Lower leg skin (tissue), 2 donors: ENCODE measurements around the gene C16orf74.

- PRO-cap = unidirectional peak, plus-strand start at chr16:85573792
- RAMPAGE, long total RNA, 2 experiments = no peak in any of the 2 experiments
These were observed 39.6 kb upstream of the GSE1 start for GRCh38 chr16:85573528-85573877.

- PRO-cap = no peak
- RAMPAGE, long total RNA, 2 experiments = no peak in any of the 2 experiments
These were observed 26.9 kb upstream of the GSE1 start for GRCh38 chr16:85585988-85586760.

DNA sequence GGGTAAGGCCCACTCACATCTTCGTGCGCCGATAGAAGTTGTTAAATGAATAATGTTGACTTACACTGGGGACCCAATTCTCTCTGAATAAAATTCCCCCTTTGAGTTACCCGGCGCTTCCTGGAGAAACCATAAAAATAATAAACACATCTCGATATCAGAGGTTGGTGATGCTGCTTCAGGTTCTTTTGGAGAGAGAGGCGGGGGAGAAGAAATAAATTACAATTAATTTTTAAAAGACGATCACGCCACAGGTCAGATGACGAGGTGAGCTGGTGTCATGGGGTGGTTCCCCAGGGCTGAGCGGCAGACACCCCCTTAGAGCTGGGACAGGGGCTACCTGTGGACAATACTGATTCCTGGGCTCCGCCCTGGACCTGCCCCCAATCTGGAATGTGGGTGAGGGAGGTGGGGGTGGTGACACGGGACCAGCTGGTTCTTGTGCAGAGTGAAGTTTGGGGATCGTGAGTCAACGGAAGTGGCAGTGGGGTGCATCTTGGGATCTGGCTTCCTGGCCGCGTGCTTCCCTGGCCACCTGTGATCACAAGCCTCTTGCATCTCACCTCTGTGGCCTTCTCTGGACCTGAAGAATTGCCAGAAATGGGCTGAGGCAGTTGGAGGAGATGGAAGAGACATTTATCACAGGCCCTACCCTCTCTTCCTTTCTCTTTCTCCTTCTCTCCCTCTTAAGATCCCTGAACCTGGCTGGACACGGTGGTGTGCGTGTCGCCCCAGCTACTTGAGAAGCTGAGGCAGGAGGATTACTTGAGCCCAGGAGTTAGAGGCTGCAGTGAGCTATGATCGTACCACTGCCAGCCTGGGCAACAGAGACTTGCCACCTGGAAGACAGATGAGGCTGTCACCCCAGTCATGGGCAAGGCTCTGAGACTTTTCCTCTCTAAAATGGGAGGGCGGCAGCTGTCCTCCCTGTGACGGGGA is 13.8 kb upstream of the GSE1 start:
- PRO-cap = no peak
- RAMPAGE, long total RNA, 2 experiments = no peak in any of the 2 experiments

GRCh38 chr16:85602966-85603308 is 10.2 kb upstream of the GSE1 start:
- PRO-cap = no peak
- RAMPAGE, long total RNA, 2 experiments = no peak in any of the 2 experiments

DNA sequence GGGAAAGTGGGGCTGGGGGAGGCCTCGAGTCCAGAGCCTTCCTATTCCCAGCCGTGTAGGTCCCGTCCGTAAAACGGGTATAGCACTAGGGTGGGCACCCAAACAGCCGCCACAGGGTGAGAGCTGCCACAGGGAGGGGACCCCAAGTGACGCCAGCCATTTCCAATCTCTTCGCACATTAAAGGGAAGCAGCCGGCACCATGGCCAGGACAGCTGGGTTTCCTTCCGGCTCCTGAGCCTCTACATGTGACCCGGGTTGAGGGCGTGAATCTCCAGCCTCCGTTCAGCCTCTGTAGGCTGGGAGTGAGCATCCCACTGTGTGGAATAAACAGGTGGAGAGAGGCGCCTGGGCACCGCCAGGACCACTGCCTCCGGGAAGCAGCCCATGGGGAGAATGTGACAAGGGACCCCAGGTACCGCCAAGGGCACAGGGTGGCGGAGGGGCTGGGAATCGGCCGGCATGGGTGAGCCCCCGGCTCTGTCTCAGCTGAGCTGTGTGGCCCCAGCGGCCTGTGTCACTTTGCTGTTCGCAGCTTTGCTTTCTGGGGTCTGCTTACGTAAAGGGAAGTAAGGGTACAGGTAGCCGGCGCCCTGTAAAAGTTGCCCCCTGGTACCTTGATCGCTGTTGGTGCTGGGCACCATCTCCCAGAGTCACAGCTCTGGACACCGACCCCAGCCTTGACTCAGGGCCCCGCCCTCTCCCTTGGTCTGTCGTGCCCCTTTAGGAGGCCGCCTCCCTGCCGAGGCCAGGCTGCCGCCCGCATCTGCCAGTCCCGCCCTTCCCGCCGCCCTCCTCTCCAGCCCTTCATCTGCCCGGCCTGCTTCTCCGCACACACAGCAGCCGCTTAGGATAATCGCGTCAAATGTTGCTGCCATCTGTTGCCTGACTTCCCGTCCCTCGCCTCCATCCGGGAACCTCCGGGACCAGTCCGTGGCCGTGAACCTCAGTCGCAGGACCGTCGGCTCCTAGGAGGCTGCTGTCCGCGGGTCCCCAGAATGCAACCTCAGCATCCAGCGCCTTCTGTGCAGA is 11.6 kb downstream of the GSE1 start:
- PRO-cap = no peak
- RAMPAGE, long total RNA, 2 experiments = no peak in any of the 2 experiments

- PRO-cap = no peak
- RAMPAGE, long total RNA, 2 experiments = no peak in any of the 2 experiments
These were observed 24.8 kb downstream of the GSE1 start for GRCh38 chr16:85637694-85638450.

DNA sequence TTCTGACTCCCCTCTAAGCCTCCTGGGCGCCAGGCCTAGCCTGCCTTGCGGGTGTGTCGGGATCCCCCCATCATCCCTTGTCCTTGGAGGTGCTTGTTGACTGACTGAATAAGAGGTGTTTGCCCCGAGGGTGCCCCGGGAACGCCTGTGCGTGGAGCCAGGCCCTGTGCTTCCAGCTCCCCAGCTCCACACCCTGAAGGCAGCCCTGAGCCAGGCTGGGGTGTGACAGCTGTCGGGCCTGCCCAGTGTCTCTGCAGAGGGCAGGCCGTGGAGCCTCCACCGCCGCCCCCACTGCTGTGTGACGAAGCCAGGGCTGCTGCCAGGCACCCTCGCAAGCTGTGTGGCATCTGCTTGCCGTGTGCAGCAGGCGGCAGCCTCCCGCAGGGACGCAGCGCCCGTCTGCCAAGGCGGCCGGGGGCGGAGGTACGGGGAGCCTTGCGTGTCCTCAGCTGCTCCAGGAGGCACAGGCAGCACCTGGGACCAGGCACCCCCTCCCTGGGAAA is 26.4 kb downstream of the GSE1 start:
- PRO-cap = no peak
- RAMPAGE, long total RNA, 2 experiments = no peak in any of the 2 experiments

DNA sequence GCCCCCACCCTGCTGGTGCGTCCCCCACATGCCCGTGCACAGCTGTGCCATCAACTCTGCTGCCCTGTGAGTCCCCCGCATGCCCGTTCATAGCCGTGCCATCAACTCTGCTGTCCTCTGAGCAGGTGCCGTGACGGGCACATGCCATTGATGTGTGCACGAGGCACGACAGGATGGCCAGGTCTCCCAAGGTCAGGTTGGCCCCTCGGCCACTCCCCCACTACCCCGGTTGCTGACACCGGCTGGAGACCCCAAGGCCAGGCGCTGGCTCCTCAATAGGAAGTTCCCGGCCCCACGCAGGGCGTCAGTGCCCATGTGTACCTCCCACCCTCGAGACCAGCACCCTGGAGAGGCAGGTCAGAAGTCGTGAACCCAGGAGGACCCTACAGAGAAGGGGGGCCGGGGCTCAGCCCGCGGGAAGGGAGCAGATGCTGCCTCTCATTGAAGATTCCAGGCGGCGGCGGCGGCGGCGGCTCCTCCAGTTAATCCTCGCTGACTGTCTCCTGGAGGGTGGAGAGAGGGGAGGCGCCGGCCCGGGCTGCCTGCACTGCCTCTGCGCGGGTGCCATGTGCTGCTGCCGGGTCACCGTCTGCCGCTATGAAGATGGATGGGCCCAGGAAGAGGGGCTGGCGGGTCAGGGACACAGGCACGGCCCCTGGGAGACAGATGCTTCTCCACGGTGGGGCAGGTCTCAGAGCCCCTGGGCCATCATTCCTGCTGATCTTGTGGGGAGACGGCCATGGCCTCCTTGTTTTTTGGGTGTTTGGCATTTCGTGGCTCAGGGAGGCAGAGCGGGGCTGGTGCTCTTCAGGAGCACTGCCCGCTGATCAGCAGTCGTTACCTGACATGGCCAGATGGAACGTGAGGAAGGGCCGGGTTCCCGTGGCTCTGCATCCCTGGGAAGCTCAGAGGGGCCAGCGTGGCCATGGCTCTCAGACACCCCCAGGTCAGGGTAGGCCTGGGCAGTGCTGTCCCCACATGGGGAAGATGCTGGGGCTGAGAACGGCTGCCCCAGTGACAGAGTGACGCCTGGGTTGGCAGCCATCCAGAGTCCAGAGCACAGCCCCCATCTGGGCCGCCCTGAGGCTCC is 36.3 kb downstream of the GINS2 start:
- PRO-cap = unidirectional peak, plus-strand start at position 450 of the sequence
- RAMPAGE, long total RNA, 2 experiments = no peak in any of the 2 experiments

- PRO-cap = no peak
- RAMPAGE, long total RNA, 2 experiments = no peak in any of the 2 experiments
These were observed 25.6 kb downstream of the GINS2 start for GRCh38 chr16:85662954-85663691.

- PRO-cap = no peak
- RAMPAGE, long total RNA, 2 experiments = no peak in any of the 2 experiments
These were observed 20.9 kb downstream of the GINS2 start for GRCh38 chr16:85667738-85668469.

DNA sequence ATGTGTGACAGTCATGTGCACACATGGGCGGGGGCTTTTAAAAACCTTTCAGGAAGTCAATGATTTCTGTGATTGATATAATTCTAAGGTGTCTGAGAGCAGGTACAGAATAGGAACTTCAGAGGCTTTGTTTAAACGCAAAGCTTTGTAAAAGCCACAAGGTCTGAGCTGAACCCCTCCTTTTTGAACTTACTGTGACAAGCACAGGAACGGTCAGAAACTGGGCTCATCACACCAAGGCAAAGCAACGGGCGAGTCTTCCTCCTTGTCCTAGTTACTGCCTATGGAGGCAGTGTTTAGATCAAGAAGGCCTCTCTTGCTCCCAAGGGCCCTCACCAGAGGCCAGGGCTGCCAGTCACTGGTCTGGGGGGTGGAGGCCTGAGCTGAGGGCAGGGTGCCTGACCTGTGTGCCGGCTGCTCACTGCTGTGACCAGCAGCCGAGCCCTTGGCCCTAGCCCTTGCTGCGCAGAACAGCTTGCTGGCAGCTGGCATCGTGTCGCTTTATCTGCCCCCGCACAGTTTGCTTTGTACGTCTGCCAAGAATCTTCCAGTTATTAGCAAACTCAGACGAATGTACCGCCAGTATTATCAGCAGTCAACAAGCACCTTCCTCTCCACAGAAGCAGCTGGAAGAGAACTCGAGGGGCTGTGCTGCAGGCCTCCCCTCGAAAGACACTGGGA is 14.8 kb downstream of the GINS2 start:
- PRO-cap = no peak
- RAMPAGE, long total RNA, 2 experiments = no peak in any of the 2 experiments

GRCh38 chr16:85681126-85681683 is 7.5 kb downstream of the GINS2 start:
- PRO-cap = no peak
- RAMPAGE, long total RNA, 2 experiments = no peak in any of the 2 experiments

DNA sequence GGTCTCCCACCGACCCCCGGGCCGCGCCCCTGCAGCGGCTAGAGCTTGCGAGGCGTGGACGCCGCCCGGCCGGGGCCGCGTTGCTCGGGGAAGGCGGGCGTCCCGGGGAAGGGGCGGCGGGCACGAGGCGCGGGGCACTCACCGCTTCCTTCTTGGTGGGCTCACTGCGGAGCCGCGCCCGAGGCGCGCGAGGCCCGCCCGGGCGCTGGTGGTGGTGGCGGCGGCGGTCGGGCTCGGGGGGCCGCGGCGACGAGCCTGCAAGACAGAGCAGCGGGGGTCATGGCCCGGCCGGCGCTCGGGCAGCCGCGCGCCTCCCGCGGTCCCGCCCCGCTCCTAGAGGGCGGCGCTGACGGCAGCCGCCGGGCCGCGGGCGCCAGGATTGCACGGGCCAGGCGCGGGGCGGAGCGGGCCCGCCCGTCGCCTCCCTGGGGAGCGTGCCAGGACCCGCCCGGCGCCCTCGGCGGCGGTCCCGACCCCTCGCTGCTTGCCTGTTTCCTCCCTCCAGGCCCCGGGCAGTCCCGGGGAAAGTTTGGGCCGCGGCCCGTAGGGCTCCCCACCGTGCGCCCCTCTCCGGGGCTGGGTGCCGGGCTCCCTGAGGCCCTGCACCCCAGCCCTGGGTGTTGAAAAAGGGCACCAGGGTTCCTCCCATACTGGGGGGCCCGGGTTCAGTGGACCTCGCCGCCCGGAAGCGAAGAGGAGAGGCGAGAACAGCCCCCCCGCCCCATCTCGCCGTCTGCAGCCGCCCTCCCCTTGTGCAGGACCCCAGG is at the start of gene C16orf74:
TSS of gene C16orf74 (minus strand) at position 313 of the 767 bp plus-strand sequence.
- PRO-cap = unidirectional peak, minus-strand start at position 313 of the sequence
- RAMPAGE, long total RNA, 2 experiments = no peak in any of the 2 experiments

DNA sequence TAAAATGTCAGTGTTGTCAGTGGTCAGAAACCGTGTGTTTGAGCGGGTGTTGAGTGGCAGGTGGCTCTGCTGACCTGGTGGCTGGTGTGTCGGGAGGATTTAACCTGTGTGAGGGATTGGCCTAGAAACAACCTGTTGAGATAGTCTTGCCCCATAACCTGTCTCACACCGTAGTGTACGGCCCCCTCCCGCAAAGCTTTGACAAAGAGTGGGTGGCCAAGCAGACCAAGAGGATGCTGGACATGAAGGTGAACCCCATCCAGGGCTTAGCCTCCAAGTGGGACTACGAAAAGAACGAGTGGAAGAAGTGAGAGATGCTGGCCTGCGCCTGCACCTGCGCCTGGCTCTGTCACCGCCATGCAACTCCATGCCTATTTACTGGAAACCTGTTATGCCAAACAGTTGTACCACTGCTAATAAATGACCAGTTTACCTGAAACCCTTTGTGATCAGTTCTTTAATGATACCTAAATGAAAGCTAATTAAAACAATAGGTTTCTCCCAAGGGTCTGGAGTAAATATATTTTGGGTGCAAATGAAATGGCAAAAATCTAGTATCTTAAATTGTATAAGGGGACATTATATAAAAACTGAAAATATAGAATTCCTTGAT is 7.2 kb downstream of the COX4I1 start:
- PRO-cap = no peak
- RAMPAGE, long total RNA, 2 experiments = no peak in any of the 2 experiments

DNA sequence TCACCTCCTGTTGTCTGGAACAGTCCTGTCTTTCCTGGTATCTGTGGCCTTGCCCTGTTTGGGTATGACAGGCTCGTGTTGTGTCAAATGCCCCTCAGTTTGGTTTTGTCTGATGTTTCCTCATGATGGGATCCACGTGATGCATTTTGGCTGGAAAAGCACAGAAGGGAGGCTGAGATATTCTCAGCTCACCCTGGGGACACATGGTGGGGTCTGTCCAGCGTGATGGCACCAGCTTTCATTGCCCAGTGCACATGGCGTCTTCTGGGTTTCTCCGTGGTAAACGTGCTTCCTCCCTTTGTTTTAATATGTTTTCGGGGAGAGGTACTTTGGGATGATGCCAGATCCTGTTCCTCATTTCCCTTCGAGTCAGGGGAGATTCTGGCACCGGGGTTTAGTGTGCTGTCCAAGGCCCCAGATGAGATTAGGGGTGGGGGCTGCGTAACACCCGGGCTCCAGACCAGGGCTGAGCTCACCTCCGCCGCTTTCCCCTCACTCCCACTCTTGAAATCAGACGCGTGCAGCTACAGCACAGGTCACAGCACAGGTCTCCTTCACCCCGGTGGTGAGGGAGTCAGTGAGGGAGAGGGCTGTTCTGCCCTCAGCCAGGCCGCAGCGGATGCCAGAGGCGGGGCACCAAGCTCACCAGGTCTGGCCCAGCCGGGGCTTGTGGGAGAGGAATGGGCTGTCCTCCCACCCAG is 33.8 kb downstream of the COX4I1 start:
- PRO-cap = no peak
- RAMPAGE, long total RNA, 2 experiments = no peak in any of the 2 experiments

GRCh38 chr16:85838287-85838740 is 38.8 kb downstream of the COX4I1 start:
- PRO-cap = no peak
- RAMPAGE, long total RNA, 2 experiments = no peak in any of the 2 experiments

DNA sequence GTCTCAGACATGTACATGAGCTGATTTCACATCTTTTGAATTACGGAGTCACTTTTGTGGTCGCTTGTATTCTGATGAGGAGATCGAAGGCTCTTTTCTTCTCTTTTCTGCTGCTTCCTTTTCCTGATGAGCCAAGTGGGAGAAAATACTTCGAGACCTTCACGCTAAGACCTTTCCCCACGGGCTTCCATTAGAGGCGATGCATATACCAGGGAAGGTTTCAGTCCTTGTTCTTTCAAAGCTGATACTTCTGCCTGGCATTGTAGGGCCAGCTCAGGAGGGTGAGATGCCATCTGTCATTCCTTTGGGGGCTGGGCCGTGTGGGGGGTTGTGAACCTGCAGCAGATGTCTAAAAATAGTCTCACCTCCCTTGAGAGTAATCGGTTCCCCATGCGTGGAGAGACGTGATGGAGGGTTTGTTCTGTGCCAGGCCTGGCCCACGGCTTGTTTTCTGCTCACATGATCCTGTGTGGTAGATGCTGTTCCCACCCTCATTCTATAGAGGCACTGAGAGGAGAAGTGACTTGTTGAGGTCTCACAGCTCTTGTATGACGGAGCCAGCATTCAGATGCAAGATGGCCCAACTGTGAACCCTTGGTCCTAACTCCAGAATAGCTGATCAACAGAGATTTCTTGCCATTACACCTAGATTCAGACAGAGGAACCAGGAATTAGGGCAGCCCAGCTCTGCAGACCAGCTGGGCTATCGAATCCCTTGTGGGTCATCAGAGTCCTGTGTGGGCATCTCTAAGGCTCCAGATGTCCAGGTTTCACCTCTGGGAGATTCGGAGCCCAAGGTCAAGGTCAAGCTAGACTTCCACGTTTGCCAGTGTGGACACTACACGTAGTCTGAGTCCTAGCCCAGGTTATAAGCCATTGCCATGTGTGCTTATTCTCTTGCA is 4.6 kb downstream of the IRF8 start:
- PRO-cap = no peak
- RAMPAGE, long total RNA, 2 experiments = no peak in any of the 2 experiments

GRCh38 chr16:85905114-85905744 is 6.3 kb downstream of the IRF8 start:
- PRO-cap = no peak
- RAMPAGE, long total RNA, 2 experiments = no peak in any of the 2 experiments

GRCh38 chr16:85908816-85909234 is 9.9 kb downstream of the IRF8 start:
- PRO-cap = no peak
- RAMPAGE, long total RNA, 2 experiments = no peak in any of the 2 experiments

DNA sequence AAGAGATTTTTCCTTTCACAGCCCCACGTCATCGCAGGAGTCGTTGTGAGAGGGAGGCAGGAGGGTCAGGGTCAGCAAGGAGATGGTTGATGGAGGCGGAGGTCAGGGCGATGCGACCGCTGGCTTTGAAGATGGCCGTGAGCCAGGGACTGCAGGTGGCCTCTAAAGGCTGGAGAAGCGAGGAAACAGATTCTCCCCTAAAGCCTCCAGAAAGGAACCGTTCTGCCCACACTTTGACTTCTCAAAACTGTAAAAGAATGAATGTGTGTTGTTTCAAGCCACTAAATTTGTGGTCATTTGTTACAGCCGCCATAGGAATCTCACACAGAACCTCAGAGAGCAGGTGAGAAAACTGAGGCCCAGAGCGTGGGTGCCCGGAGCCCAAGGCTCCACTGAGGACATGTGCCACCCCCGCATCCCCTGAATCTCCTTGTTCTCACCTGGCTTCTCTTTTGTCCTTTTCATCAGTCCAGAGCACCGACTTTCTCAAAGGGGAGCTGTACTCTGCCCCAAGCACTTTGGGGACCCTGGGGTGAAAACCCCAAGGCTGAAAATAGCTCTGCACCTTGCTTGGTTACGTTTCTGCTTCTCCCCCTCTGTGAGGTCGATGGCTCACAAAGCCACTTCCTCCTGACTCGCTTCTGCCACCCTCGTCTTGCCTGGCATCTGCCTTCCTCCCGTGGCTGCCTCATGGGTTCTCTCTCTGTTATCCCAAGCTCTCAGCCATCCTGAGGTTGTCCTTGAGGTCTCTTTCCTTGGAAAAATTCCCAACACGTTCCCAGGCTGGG is 36.9 kb downstream of the IRF8 start:
- PRO-cap = no peak
- RAMPAGE, long total RNA, 2 experiments = no peak in any of the 2 experiments